Endometrial microvascular endothelial cells (primary cell): ENCODE measurements around a stretch of chr7.

DNA sequence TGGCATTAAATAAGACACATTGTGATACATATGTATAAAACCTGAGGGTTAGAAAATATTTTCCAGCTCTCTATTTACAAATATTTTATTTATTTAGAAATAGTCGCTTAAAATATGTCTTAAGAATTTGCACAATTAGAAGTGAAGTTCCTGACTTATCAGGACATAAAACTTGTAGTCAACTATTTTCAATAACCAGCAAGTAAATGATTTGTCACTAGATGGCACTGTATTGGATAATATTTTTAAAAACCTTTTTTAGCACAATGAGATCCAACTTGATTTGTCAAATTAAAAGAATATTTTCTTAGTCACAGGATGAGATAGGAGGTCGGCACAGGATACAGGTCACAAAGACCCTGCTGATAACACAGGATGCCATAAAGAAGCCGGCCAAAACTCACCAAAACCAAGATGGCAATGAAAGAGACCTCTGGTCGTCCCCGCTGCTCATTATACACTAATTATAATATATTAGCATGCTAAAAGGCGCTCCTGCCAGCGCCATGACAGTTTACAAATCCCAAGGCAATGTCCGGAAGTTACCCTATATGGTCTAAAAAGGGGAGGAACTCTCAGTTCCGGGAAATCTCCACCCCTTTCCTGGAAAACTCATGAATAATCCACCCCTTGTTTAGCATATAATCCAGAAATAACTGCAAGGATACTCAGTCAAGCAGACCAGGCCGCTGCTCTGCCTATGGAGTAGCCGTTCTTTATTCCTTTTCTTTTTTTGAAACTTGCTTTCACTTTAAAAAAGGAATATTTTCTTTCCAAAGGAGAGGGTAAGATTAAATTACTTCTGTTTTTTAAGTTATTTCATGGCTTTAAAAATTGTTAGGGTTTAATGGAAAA is 255.8 kb upstream of the MKLN1 start:
- RAMPAGE, long total RNA = no peak

DNA sequence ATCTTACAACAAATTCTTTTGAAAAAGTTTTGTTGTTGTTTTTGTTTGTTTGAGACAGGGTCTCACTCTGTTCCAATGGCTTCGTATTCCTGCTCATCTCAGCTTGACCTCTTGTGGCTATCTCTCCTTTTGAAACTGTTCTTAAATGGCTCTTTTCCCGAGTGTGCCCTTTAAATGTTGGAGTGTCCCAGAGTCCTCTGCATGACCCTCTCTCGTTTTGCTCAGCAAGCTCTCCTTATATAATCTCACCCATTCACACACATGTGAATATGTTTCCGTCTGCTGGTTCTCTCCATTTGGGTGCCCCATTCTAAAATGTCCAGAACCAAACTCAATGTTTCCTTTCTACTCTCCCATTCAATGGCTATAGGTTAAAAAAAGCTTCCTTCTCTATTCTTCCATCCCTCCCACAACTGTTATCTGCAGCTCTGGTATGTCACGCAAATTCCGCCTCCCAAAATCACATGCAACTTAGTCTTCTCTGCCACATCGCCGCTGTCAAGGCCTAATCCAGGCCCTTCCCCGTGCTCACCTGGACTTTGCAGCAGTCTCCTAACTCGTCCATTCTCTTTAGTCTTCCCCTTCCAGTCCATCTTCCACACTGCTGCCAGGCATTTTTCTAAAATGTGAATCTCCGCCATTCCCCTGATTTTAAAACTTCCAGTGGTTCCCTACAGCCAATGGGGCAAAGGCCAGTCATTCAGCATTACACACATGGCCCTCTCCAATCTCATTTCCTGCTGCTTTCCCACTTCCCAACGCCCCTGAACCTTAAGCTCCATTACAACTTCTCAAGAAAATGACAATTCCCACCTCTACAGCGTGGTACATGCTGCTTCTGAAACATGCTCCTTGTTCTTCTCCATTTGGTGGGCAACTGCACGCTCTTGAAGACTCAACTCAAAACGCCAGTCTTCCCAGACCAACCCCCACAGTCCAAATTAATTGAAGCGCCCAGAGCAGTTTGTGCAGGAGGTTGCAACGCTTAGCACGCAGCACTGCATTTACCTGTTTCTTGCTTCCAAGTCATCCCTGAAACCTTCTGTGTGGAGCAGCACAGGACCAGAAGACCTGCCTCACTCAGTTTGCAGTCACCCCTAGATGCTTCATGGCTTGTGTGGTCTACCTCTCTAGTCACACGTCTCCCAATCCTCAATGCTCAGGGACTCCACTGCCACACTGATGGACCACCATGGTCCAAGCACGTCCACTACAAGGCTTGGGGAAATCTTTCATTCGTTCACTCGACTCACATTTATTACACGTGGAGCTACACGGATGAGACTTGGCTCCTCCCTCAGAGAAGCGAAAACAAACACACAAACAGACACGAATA is 248.4 kb upstream of the MKLN1 start:
- RAMPAGE, long total RNA = no peak

DNA sequence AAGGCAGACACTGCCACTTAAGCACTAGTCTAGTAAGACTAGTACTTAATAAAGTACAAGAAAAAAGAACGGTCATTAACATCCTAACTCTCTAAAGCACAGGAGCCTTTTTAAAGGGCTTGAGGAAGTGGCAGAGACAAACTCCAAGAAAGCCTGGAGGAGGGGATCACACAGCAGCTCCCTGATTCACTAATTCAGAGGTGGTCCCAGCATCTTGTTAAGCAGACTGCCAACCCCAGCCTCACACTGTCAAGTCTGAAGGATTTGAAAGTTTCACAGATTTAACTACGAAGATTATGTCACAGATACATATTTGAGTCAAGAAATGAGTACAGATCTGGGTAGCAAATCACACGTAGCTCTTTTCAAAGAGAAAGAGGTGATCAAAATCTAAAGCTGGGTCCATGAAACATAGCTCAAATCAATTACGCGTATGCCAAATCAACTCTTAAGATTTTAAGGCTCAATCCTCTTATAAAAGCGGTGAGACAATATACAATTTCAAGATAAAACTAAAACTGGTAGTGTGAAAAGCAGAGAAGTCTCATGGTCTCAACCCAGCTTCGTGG is 230.0 kb upstream of the MKLN1 start:
- RAMPAGE, long total RNA = no peak

DNA sequence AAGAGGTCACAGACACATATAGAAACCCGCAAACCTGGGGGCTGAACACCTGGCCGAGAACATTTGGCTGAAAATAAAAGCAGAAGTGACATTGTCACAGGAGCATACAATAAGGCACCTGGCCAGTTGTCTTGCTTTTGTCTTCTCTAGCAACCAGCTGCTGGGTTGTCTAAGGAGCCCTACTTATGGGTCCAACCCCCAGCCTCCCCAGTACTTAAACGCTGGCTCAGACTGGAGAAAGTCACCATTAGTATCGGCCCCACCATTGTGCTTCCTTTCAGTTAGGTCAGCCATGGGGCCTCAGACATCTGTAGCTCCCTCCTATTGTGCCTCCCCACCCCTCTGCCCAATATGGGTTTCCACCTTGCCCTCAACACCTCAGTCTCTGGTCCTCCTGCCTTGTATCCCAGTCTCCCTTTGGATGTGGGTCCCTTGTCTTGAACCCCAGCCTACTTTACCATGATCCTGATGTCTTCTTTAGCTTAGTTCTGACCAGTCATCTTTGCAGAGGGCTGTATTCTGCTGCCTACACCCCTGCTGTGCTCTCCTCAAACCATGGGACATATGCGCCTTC is 203.3 kb upstream of the MKLN1 start:
- RAMPAGE, long total RNA = no peak

DNA sequence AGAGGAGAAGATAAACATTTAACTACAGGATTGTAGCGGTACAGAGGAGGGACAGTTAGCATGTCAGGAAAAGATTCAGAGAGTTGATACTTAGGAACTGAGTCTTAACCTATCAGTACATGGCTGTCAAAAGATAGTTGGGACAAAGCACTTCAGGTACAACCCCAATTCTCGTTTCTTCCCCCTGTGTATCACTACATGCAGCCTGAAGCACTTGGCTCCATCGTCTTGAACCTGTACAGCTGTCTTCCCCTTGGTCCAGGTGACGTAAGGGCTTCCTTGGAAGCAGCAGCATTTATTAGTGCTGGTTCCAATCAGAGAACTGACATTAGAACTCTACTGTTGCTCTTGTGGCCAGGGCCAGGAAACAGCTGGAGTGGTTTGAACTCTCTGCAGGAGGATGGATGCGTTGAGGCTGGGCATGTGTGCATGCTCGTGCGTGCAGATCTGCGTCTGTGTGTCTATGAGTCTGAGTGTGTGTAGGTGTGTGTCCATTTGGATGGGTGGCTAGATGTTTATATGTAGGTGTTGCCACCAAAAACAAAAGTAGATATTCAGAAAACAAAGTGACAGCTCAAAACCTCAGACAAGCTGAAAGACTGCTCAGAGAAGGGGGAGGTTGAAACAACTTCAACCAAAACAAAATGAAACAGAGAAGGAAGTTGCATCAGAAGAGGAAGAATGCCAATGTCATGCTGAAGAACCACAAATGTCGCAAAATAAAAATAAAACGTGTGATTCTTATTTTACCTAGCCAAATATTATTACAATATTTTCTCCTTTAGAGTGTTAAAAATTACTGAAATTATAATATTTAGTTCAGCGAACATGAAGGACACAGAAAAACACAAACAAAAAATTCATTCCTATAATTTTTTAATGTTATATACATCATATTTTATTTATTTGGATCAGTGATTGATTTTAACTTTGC is 96.2 kb upstream of the MKLN1 start:
- RAMPAGE, long total RNA = no peak

DNA sequence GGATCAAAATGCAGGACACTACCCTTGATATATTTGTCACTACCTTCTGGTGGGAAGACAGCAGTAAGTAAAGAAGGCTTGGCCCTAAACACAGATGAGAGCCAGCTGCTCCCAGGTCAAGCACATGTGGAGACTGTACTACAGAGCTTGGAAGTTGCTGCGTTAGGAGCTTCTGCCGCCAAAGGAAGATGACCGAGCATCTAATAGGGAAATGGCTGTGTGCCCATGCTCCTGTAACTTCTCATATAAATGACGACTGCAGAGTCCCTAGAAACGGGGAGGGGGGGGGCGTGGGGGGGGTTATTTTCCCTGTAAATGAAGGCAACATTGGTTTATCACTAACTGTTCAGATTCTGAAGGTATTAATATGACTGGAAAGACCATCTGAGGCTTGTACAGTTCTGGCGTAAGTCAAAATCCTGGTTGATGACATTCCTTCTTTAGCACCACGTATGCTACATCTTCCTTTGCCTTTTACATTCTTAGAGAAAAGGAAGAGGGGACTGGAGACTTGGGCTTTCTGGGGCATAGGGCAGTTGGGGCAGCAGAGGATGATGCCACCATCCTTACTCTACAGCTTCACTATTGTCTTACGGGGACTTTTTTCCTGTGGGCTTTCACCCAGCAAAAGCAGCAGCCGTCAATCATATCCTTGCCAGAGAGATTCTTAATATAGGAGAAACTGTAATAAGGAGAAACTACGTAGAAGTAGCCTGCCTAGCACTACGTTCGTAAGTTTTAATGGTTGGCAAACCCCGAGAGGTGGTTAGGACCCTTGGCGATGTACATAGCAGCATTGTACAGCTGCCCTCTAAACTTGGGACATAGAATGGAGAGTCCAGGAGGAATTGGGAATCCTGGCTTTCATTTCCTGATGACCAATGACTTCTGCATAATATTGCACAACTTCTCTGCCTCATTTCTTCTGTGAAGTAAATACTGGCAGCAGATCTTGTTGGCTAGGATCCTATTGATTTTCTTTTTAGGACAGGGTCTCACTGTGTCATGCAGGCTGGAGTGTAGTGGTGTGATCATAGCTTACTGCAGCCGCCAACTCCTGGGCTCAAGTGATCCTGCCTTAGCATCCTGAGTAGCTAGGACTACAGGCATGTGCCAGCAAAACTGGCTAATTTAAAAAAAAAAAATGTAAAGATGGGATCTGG is 58.5 kb downstream of the PODXL start:
- RAMPAGE, long total RNA = no peak

DNA sequence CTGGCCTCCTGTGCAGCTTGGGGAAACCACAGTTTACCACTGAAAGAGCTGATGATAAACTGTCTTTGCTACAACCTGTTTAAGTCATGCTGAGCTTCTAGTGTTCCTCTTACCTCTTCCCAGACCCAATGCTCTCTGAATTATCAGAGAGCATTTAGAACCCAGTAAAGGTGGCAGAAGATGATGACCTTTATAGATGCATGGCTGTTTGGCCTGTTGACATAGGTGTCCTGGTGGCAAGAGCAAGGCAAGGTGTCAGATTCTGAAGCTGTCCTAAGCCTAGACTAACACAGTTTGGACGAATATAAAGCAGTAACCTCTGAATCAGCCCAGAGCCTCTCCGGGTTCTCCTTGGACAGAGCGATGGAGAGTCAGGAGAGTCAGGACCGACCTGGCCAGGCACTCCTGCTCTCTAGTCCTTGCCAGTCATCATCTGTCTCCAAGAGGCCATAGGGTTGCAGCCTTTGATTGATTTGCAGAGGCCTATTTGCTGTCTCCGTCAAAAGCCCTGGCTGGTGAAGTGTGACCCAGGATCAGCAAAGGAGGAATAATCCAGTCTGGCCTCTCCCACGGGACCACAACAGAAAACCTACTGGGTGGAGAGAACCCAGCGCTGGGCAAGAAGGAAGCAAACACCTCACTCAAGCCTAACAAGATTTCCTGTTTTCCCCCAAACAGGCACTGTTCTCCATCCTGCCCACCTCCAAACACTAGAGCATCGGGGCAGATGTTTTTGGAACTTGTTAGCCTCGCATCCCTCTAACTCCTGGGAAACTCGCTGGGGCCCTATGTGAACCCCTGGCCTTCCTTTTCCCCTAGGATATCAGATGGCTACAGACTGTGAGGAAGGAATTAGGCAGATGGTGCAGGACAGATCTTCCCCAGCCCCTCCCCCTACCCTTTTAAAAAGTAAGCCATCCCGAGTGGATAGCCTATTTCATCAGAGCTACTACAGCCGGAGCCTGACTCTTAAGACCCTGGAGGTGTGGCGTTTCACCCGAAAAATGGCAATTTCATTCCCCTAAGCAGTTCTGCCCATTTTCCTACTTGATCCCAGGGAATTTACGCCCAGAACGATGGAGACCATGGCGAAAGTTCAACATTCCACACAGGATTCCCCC is 54.5 kb downstream of the PODXL start:
- RAMPAGE, long total RNA = no peak

DNA sequence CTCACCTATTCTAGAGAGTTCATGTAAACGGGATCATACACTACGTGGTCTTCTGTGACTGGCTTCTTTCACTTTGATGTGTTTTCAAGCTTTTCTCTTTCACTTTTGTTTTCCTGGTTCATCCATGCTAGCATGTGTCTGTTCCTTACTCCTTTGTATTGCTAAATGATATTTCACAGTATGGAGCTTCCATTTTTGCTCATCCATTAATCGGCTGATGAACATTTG is 33.8 kb downstream of the PODXL start:
- RAMPAGE, long total RNA = no peak

DNA sequence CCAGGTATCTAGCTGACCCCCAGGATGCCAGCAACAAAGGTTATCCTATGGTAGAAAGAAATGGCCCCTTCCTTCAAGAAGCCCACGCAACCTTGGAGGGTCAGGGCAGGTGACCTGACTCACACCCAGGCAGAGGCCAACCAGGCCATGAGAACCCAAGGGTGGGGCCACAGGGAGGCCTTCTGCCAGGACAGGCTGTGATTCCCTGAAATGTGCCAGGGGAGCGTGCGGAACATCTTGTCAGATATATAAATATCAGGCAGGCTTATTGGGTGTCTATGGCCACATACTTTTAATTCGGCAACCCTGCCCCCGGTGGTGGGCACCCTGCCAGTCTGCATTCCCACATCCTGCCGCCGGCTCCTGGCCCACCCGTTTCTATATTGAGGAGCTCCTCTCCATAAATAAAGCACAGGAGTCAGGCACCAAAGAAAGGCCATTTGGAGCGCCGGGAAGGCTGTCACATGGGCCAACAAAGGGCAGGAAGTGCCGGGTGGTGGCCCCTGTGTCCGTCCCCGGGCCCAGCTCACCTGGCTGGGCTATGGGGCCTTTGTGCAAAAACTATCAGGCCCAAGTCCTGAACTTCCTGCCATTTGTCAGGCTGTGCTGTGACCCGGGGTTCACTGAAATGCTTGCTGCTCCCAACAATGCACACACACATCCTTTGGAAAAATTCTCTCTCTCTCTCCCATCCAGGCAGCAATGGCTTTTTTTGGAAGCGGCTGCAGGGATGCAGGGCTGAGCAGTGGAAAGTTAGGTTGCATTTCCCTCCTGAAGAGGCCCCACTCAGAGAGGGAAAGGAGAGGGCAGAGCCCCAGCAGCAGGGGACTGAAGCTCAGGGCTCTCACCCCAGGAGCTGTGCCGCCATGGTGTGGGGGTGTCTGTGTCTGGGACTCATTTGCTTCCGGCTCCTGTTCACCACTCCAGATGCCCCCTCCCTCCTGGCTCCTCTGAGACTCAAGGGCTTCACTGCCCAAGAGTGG is 25.0 kb upstream of the PODXL start:
- RAMPAGE, long total RNA = no peak

GRCh38 chr7:131976930-131977164 is 420.4 kb upstream of the PODXL start:
- RAMPAGE, long total RNA = no peak

- RAMPAGE, long total RNA = no peak
Measured at GRCh38 chr7:132022094-132022436, 465.6 kb upstream of the PODXL start.

GRCh38 chr7:132206601-132206928 is 369.7 kb downstream of the PLXNA4 start:
- RAMPAGE, long total RNA = no peak

GRCh38 chr7:132398114-132398805 is 178.0 kb downstream of the PLXNA4 start:
- RAMPAGE, long total RNA = no peak

GRCh38 chr7:132480501-132481064 is 95.7 kb downstream of the PLXNA4 start:
- RAMPAGE, long total RNA = no peak

- RAMPAGE, long total RNA = no peak
Measured at GRCh38 chr7:132771231-132771884, 195.1 kb upstream of the PLXNA4 start.

DNA sequence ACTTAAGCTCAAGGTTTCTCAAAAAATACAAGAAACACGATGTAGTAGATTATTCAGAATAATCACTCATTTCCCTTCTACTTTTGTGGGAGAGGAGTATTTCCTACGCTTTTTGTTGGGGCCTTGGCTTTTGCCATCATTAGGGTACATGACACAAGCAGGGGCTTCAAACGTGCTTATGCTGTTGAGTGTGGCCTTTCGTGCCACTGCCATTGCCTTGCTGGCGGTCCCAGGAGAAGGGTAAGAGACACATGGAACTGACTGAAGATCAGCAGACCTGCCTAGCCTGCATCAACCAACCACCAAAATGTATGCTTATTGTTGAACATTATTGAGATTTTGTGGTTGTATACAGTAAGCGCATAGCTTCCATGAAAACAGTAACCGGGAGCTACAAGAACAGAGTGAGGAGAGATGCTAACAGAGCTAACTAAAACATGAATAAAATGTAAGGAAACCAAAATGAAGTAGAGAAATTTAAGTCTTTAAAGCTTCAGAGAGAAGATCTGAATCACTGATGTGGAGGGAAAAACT is 54.8 kb downstream of the EXOC4 start:
- RAMPAGE, long total RNA = no peak

DNA sequence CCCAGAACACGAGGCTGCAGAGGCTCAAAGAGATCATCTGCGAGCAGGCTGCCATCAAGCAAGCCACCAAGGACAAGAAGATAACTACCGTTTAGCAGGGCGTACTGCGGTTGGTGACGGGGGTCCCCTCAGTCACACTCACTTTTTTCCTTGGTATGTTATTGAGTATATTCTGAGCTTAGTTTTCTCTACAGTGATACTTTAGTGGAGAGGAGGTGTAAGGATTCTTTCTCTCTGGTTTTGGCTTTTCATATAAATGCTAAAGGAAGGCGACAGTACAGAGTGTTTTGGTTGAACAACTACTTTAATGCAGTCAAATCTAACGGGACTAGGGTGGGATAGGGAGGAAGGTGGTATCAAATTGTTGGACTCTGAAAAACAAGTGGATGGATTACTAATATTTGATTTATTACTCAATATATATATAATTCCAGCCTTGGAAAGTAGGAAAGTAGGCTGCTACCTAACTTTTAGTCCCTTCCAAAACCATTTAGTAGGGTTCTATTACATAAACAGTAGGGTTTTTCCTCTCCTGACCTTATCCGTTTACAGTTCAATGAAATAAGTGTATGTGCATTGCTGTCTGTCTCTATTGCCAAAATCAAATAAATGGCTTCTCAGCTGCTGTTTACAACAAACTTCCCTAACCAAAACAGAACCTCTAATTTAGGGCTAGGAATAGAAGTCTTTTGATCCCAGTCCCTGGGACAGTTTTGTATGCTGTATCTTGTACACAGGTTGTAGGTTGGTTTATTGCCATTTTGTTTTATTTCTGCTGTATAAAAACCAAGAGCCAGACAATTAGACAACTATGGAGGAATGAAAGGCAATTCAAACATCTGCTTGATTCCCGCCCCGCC is 62.5 kb upstream of the LRGUK start:
- RAMPAGE, long total RNA = no peak

- RAMPAGE, long total RNA = no peak
Measured at GRCh38 chr7:134083653-134084397, 43.3 kb upstream of the LRGUK start.

DNA sequence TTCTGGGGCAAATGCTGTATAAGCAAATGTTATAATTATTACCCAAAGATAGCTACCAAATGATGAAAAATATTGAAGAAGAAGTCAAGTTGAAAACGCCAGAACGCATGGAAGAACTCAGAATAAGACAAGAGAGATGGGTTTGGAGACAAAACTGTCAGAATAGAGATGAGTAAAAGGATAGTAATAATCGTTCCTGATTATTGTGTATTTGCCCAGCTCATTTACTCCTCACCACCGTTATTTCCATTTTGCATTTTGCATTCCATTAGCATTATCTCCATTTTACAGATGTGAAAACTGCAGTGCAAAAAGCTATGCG is 29.2 kb downstream of the AKR1B1 start:
- RAMPAGE, long total RNA = no peak

- RAMPAGE, long total RNA = no peak
Measured at GRCh38 chr7:134445031-134445337, 13.9 kb downstream of the AKR1B1 start.